Diencephalon (tissue), 2 donors: ENCODE results near the genes RNPEPL1, PASK and ANO7.

DNA sequence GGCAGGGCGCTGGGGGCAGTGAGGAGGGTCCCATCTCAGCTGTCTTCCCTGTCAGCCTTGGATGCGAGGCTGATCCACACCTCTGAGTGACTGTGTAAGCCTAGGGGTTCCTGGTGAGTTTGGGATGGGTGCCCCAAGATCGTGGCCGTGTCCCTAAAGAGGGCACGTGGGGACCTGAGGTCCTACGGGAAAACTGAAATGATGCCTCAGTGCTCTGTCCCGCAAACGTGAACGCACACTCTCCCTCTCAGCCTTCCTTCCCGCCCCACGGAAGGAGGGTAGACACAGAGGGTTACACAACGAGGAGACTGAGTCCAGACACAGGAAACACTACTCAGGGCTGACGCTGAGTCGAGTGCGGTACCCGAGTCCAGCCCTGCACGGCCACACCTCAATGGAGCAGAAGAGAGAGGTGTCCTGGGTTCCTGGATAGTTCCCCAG, 1.2 kb upstream of the RNPEPL1 start:
- RAMPAGE, long total RNA: no peak

- RAMPAGE, long total RNA: no peak
Observed at GRCh38 chr2:240568280-240569025, at the start of gene RNPEPL1. Gene RNPEPL1, plus strand, starts transcription at chr2:240568484.

DNA sequence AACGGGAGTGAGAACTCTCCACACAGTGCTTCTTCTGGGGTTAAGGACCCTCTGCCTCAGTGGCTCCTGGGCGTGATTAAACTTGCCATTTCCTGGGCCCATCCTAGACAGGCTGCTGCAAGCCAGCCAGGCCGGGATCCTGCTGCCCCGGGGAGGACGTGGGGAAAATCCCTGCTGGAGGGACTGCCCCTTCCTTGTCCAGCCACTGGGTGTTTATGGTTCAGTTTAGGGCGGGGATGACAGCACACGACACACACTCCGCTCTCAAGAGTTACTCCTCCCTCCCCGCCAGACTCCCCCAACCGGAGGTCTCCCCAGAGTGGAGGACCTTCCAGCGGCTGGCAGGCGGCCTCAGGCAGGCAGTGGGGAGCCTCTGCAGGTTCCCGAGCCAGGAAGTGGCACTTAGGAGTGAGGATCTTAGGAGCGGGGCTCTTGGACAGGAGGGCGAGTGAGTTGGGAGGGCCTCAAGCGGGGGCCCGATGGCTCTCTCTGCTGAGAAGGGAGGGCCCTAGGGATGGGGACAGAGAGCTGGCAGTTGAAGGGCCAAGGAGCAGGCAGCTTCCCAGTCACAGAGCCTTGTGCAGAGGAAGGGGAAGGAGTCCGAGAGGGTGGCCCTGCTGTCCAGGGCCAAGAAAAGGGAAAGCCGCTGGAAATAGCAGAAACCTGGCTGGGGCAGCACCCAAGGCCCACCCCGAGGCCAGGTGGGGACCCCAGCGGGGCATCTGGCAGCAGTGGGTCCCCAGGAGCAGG, 5.7 kb upstream of the GPR35 start:
- RAMPAGE, long total RNA: no peak

DNA sequence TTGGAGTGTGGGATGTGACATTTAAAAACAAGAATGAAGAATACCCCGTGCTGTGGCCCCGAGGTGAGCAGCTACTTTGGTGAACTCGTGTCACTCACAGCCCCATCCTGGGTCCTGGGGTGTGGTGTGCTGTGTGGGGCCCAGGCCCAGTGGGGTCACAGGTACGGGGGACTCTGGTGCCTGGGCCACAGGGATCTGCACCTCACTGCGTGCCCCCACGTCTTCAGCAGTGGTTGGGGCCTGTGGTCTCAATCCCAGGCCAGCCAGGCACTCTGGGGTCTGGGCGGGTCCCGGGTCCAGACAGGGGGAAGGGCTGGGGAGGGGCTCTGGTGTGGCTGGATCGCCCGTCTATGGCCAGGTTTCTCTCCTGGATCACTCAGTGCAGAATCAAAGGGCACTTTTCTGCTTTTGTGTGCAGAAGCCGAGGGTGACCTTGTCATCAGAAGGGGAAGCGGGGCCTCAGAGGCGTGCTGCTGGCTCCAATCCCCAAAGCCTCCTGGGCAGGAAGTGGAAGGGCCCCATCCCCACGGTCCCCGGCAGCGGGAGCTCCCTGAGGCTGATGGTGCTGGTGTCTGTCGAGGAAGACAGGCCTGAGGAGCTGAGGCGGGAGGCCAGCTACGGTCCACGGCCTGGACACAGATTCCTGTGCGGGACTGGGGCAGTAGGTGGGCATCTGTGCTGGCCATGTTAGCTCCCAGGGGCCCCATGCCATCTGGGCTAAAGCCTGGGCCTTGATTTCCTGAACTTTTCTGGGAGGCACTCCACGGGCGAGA, 1.5 kb downstream of the GPR35 start:
- RAMPAGE, long total RNA: no peak

GRCh38 chr2:240857053-240858090, 11.3 kb upstream of the AGXT start:
- RAMPAGE, long total RNA: no peak

GRCh38 chr2:240913687-240914264, 7.6 kb downstream of the CROCC2 start:
- RAMPAGE, long total RNA: no peak

DNA sequence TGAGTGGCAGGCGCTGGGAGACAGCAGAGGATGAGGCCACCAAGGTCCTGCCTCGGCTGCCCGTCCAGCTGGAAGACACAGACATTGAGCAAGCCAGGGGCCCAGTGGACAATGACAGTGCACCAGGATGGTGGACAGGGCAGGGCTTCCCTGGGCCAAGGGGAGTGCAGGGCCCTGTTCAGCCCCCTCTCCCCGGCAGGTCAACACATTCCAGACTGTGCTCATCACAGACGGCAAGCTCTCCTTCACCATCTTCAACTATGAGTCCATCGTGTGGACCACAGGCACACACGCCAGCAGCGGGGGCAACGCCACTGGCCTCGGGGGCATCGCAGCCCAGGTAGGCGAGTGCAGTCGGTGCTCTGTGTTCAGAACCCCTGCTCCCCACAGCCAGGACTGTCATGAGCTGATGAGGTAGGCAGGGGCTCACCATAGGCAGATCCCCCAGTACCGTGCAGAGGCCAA, 35.1 kb downstream of the SNED1 start:
- RAMPAGE, long total RNA: no peak

DNA sequence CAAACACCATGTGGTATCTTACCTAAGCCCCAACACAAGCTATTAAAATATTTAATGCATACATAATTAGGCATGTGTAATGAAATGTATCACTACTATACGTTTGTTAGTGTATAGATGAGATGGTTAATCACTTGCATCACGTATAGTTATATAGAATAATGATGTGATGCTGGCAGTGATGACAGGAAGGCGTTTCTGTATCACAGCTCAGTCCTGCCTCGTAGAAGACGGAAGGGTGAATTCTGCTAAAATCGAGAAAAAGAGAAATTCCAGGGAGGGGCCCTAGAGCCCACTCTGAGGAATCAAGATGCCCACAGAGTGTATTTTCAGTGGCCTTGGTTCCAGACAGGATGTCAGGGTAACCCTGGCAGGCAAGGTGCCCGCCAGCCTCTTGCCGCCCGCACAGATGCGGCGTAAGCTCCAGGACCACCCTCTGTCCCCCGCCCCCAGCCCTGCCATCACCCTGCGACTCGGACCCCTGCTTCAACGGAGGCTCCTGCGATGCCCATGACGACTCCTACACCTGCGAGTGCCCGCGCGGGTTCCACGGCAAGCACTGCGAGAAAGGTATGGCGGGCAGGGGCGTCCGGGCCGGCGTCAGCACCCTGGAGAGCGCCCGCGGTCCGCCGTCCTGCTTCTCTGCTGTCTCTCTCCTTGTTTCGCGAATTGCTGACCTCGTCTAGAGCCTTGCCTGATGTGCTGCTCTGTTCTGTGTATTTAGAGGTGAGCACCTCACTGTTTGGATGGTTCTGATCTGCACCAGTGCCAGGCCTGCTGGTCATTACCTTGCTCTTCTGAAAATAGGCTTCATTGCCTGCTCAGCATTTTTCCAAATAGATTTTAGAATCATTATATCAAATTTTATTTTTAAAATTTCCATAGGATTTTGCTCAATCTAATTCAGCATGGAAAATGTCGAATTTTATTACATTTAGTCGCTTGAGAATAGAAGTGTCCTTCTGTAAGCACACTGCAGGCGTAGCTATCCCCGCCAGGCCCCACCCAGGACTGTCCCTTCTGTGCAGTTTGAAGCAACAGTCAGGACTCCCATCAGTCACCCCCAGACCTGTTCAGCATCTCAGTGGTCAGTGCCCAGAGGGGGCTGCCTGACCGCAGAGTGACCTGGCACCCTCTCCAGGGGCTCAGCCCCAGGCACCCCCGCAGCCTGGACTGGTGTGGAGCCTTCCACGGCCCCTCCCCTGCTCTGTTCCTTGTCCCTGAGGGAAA, 51.4 kb downstream of the SNED1 start:
- RAMPAGE, long total RNA: no peak

- RAMPAGE, long total RNA: no peak
Observed at GRCh38 chr2:241055374-241055941, 46.6 kb downstream of the MTERF4 start.

GRCh38 chr2:241084652-241085296, 17.3 kb downstream of the MTERF4 start:
- RAMPAGE, long total RNA: no peak

GRCh38 chr2:241108152-241109006, 6.3 kb upstream of the MTERF4 start:
- RAMPAGE, long total RNA: no peak

DNA sequence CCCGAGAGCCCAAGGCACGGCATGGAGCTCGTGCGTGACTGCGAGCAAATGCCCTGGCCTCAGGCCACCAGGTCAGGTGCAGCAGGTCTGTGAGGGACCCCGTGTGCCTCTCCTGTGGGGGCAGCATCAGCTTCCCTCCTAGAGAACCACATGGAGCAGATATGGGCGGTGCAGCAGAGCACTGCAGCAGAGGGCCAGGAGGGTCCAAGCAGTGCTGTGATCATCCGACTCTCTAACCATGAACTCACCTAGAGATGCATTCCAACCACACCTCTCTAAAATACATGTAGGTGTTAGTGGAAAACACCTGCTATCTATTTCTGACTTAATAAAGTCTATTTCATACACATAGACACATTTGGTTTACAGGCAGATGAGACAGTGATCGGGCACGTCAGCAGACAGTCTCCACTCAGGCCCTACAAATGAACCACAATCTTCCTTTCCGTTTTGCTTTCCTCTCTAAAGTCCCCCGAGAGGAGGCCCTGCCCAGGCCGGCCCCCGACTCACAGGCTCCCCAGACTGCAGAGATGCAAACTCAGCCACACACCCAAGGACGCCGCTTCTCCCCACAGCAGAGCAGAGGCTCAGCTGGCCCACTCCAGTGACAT, 9.2 kb upstream of the MTERF4 start:
- RAMPAGE, long total RNA: no peak

GRCh38 chr2:241148305-241148673, 983 bp downstream of the PASK start:
- RAMPAGE, long total RNA: no peak

- RAMPAGE, long total RNA: no peak
Observed at GRCh38 chr2:241149102-241149994, at the start of gene PASK. Gene PASK, minus strand, starts transcription at chr2:241149472.

GRCh38 chr2:241188325-241188848, at the start of gene ANO7:
Gene ANO7, plus strand, starts transcription at chr2:241188677.
- RAMPAGE, long total RNA: no peak

DNA sequence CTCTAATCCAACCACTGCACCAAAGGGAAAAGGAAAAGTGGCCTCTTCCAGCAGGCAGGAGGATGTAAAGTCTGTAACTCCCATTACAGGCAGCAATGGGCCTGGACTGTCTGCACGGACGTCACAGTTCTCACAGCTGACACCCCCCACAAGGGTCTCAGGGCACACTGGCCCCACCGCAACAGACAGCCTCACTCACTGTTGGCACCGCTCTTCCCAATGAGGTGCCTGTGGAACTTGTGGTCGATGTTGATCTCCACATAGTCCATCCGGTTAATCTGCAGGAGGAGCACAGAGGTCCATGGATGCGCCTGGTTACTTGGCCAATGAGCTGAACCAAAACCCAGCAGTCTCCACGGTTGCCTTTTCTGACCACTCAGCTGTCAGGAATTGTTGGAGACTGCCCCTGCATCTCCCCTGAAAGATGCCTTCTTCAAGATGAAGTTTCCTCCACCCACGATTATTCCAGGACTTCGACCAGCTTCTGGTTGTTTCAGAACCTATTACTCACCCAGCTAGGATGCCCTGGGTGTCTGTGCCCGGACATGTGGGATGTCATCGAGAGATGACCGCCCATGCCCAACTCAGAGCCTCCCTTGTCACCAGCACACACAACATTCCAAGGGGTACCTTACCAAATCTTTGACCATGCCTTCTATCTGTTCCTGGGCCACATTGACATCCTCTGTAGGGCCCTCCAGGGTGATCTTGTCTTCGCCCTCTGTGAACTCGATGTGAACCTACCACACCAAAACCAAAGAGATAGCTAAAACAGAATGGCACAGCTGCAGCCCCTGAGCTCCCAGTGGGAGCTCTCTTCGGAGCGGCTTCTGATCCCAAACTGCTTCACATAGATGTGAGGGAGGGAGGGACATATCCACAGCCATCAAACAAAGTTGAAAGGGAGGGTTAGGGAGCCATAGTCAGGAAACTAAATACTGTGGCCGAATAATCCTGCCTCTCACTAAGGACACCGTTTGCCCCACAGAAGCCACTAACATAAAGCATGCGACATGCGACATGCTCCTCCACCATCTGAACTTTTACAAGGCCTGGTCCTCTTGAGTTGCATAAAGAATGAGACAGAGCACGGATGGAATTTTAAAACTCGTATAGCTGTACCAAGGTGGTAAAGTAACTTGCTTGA, 62.3 kb downstream of the HDLBP start:
- RAMPAGE, long total RNA: no peak

DNA sequence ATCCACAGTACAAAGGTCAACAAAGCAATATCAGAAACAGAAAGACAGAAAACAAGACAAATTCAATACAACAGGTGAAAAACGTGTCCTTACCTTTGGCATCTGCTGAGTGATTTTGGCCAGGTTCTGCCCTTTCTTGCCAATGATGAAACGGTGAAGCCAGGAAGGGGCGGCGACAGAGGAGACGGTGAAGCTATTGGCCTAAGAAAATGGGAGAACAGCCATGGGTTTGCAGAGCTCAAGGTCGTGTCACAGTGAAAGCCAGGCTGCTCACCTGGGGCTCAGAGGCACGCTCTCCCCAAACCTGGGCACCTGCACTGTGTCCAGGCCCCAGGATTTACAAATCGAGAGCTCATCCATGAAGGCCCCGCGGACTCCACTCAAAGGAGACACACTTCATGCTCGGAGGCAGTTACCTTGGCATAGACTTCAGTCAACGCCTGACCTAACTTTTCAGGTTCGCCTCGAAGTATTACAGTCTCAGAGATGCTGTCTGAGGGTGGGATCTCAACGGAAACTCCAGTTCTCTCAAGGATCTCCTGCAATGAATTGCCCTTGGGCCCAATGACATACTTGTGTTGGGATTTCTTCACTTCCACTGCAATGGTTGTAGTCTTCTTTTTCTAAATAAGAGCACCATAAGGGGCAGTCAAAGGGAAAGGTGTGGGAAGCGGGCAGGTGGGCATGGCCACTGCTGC, 60.4 kb downstream of the HDLBP start:
- RAMPAGE, long total RNA: no peak

- RAMPAGE, long total RNA: no peak
Observed at GRCh38 chr2:241329470-241329784, 13.7 kb downstream of the SEPTIN2 start.

GRCh38 chr2:241364808-241365198, 8.7 kb downstream of the FARP2 start:
- RAMPAGE, long total RNA: no peak

GRCh38 chr2:241399729-241400821, 44.0 kb downstream of the FARP2 start:
- RAMPAGE, long total RNA: no peak